ENCODE data around the gene RHOBTB1.

DNA sequence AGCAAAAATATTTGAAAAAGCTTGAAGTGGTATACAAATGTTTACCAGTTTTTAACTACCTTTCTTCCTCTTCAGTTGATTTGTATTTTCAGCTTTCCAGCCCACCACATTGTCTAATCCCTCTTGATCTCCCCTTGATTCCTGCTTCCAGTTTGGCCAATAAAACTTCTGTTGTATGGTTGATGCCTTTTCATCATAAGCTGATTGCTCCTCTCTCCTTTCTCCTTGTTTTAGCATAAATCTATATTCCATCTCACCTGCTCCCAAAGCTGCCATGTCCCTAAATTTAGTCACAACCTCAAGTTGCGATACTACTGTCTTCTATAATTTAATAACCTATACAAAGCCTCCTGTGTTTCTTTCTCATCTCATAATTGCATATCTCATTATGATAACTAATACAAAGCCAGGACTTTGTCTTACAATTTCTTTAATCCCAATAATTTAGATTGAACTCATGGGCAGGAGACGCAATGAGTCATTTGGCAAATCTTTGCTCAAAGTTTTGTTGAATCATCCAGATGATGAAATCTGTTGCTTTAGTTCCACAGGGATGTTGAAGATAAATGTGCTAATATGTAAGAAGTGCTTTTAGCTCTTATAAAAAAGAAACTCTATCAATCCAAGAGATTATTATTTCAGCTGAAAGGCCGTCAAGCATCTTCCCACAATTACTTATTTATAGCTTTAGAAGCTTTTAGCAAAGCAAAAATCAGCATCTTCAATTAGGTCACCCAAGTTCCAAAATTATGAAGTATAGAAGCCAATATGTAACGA lies 36.6 kb upstream of the ANK3 start:
- CAGE, long polyA plus RNA = no peak
- RRBS = no CpG with 5 or more reads among the region's 4 CpGs

- CAGE, long polyA plus RNA = no peak
- RRBS = no CpG with 5 or more reads among the region's 2 CpGs
Observed at GRCh38 chr10:60573247-60573633, 183.6 kb upstream of the ANK3 start.

GRCh38 chr10:60910288-60911021 lies 33.5 kb downstream of the RHOBTB1 start:
- CAGE, long polyA plus RNA = no peak
- RRBS = no CpG with 5 or more reads among the region's 10 CpGs

GRCh38 chr10:60943342-60944232 lies at the start of gene RHOBTB1:
TSS of gene RHOBTB1 (minus strand) at chr10:60944185.
- CAGE, long polyA plus RNA = no peak
- RRBS = 1% methylated on average over 17 of the region's 68 CpGs

- CAGE, long polyA plus RNA = no peak
- RRBS = no CpG with 5 or more reads among the region's 5 CpGs
Observed at GRCh38 chr10:60978437-60978778, 34.4 kb upstream of the RHOBTB1 start.

DNA sequence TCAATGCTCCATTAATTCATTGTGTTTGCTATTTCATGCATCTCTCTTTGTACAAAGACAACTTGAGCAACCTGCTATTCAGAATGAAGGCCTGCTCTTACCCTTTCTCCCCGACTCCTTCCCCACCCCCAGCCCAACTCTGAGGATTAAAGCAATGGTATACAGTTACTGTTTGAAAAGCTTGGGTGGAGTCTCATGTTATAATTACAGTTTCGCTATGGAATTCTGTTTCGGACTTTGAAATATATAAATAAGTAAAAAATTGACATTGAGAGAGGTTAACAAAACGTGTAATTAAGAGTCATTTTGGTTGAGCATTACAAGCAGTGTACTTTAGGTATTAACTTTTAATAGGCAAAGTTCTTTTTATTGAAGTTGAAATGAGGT lies 93.0 kb downstream of the ARID5B start:
- CAGE, long polyA plus RNA = no peak
- RRBS = no CpG with 5 or more reads among the region's 4 CpGs

- CAGE, long polyA plus RNA = no peak
- RRBS = no CpG with 5 or more reads among the region's 5 CpGs
Observed at GRCh38 chr10:62019441-62019962, 118.0 kb downstream of the ARID5B start.

DNA sequence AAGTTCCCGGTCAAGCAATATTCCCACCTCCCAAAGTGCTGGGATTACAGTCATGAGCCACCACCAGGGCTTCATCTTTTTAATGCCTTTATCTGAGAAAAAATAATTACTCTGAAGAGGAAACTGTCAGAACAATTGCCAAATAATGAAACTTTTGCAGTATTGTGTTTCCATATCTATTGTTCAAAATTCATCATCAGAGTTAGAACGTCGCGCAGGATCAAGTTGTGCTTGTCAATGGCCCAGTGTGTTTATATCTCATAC lies 143.0 kb downstream of the ARID5B start:
- CAGE, long polyA plus RNA = no peak
- RRBS = no CpG with 5 or more reads among the region's 4 CpGs

GRCh38 chr10:62050682-62051643 lies 149.5 kb downstream of the ARID5B start:
- CAGE, long polyA plus RNA = no peak
- RRBS = no CpG with 5 or more reads among the region's 12 CpGs

GRCh38 chr10:62052042-62052717 lies 150.7 kb downstream of the ARID5B start:
- CAGE, long polyA plus RNA = no peak
- RRBS = no CpG with 5 or more reads among the region's 5 CpGs

GRCh38 chr10:62057203-62057849 lies 155.8 kb downstream of the ARID5B start:
- CAGE, long polyA plus RNA = no peak
- RRBS = no CpG with 5 or more reads among the region's 7 CpGs

- CAGE, long polyA plus RNA = no peak
- RRBS = no CpG with 5 or more reads among the region's 18 CpGs
Observed at GRCh38 chr10:63135063-63135780, 2.1 kb downstream of the NRBF2 start.

GRCh38 chr10:63223945-63224710 lies 91.0 kb downstream of the NRBF2 start:
- CAGE, long polyA plus RNA = no peak
- RRBS = no CpG with 5 or more reads among the region's 7 CpGs

GRCh38 chr10:63256072-63256320 lies 122.9 kb downstream of the NRBF2 start:
- CAGE, long polyA plus RNA = no peak
- RRBS = no CpG with 5 or more reads among the region's 1 CpG

DNA sequence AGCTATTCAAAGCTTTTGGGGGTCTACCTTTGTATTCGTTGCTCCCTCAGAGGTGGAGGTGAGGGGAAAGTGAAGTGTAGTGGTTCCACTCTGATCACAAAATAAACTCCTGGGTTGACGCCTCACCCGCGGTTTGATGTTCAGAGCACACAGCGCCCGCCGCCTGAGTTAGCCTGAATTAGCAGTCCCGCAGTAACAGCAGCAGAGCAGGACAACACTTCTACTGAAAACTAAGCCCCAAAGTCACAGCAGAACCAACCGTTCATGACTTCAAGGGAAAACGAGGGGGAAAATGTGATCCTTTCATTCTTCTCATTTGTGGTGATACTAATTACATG lies 395 bp upstream of the JMJD1C start:
- CAGE, long polyA plus RNA = no peak
- RRBS = no CpG with 5 or more reads among the region's 10 CpGs

GRCh38 chr10:63522961-63524131 lies 2.1 kb downstream of the REEP3 start:
- CAGE, long polyA plus RNA = no peak
- RRBS = no CpG with 5 or more reads among the region's 12 CpGs

- CAGE, long polyA plus RNA = no peak
- RRBS = no CpG with 5 or more reads among the region's 2 CpGs
Observed at GRCh38 chr10:63644904-63645161, 123.6 kb downstream of the REEP3 start.

DNA sequence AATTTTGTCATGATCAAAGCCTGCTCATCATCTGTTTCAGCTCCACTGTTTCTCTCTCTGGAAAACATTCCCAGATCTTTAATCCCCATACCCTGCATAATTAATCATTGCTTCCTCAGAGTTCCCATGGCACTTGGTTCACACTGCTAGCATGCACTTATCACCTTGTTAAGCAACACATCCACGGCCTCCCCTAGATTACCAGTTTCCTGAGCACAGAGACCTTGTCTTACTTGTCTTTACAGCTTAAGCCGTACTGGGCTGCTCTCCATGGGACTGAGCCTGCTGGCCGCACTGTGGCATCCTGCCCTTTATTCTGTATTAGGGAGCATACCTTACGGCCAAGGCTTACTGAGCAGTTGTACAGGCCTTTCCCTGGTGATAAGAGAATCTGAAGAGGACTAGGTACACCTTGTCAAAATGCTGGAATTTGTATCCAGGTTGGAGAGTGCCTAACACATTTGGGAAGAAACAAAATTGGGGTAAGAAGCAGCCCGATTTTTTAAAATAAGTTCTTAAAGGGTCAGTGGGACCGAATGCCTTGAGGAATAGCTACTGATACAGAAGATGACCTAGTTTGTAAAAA lies 190.2 kb downstream of the REEP3 start:
- CAGE, long polyA plus RNA = no peak
- RRBS = no CpG with 5 or more reads among the region's 6 CpGs

- CAGE, long polyA plus RNA = no peak
- RRBS = no CpG with 5 or more reads among the region's 7 CpGs
Observed at GRCh38 chr10:63713162-63714074, 192.2 kb downstream of the REEP3 start.

GRCh38 chr10:65620549-65620983 lies 1305.3 kb upstream of the LRRTM3 start:
- CAGE, long polyA plus RNA = no peak
- RRBS = no CpG with 5 or more reads among the region's 1 CpG

Measured in BJ (cell line).